NALM6 (cell line): Measurements from ENCODE around the gene IGSF3.

DNA sequence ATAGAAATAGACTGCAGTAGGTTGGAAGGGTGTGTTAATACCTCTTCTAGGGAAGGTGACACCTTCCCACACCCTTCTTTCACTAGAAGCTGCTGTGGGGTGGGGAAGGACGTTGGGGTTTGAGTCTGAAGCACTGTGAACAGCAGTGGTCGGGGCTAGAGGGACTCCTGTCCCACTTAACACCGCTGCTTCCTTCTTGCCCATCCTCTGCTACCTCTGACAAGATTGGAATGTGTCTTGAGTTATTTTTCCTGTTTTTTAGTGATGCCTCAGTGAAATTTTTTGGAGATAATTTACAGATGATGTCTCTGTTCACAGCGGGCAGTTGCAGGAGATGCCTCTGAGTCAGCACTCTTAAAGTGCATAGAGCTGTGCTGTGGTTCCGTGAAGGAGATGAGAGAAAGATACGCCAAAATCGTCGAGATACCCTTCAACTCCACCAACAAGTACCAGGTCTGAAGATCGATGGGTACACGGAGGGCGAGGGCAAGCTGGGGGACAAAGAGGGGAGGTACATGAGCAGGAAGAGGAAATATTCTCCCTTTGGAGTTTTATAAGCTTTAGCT is 19.6 kb downstream of the ATP1A1 start:
- PRO-cap, result no peak

DNA sequence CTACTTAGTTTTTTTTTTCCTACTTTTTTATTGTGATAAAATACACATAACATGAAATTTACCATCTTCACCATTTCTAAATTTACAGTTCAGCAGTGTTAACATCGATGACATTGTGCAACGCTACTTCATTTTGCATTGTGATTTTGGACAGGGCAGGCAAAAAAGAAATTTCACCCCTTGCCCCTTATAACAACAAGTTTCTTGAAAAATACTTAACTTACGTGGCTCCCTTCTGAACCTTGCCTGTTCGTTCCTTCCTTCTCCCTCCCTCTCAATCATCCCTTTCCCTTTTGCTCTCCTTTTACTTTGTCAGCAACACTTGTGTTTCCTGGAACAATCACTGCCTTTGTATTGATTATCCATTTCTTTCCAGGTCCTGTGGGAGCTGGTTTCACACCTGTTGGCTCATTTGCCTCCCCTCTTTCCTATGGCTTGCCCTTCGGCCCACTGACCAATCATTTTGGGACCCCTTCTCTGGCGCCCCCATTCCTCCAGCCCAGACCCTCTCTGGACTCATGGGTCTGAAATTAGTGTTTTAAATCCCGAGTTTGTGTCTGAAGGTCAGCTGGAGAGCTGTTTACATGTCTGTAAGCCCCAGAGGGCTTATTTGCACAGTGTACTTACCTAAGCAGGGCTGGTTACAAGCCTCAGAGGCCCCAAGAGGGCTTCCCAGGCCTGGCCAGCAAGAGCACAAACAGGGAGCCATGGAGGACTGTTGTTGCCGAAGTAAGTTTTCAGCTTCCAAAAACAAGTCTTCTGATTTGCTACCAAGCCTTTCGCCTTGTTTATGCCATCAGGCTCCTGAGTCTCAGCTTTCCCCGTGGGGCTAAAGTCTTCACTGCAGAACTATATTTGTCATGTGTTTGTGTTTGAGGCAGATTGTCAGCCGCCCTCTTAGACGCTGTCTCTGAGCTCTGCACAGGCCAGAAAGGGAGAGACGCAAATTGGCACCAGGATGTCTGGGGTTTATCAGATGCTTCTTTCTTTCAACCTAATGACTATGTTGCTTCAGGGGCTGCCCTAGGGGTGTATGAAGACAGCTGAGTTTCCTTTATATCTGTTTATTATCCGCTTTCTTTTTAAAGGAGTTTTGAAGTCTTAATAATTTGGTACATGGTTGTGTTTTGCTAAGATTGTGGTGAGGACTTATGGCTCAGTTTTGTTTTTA is 92.9 kb downstream of the ATP1A1 start:
- PRO-cap, result no peak

DNA sequence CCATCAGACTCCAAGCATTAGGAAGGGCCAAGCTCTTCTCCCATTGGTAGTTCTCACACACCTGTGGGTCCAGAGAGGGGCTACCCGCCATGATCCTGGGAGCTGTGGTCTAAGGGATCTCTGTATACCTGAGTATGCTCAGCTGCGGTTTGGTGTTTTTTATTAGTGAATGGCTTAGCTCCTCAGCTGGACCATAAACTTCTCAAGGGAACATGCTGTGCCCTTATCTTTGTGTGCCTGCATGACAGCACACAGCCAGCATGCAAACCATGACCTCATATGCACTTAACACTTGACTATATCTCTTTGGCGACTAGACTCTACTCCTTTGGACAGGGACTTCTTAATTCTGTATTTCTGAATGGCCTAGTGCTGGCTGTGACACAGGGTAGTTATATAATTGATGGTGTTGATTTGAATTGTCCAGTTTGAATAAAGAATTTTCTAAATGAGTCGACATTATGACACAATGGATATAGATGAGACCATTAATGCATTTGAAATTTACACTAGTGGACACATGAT is 94.4 kb downstream of the CD58 start:
- PRO-cap, result no peak

- PRO-cap, result no peak
Measured at GRCh38 chr1:116492361-116492785, 78.5 kb downstream of the CD58 start.

DNA sequence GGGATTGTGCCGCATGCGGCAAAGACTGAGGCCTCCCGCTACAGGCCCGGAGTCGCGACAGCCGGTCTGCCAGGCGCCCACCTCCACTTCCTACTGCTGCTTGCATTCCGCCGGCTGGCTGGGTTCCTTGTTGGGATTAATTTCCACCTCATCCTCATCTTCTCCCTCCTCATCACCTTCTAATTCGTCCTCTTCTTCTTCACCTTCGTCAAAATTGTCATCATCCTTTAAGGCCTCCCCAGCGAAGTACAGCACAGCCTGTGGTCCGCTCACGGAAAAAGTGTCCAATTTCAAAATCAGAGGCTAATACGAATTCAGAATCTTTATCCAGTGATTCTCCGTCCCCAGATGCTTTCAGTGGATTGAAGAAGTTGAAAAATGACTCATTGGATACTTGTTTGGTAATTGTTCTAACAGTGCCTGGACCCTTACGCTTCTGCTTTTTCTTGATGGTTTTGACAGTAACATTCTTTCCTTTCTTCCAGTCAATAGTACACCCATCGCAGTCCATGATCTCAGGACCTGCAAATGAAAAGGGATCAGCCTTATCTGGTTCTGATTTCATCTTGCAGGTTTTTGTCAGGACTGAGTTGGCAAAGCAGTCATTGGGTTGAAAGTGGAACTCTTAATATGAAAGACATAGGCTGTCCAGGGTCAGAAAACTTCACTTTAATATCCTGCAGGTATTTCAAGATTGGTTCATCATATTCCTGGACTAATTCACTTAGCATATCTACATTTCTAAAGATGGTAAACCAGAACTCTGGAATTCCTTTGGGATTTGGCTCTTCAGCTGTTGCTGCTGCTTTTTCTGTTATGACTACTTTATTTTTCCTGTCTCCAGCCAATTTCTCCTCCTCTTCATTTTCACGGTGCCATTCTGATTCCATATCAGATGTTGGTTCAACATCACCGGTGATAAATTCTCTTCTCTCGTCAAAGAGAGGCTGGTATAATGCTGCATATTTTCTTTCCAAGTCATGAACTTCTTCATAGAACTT is 37.7 kb downstream of the CD58 start:
- PRO-cap, result no peak

DNA sequence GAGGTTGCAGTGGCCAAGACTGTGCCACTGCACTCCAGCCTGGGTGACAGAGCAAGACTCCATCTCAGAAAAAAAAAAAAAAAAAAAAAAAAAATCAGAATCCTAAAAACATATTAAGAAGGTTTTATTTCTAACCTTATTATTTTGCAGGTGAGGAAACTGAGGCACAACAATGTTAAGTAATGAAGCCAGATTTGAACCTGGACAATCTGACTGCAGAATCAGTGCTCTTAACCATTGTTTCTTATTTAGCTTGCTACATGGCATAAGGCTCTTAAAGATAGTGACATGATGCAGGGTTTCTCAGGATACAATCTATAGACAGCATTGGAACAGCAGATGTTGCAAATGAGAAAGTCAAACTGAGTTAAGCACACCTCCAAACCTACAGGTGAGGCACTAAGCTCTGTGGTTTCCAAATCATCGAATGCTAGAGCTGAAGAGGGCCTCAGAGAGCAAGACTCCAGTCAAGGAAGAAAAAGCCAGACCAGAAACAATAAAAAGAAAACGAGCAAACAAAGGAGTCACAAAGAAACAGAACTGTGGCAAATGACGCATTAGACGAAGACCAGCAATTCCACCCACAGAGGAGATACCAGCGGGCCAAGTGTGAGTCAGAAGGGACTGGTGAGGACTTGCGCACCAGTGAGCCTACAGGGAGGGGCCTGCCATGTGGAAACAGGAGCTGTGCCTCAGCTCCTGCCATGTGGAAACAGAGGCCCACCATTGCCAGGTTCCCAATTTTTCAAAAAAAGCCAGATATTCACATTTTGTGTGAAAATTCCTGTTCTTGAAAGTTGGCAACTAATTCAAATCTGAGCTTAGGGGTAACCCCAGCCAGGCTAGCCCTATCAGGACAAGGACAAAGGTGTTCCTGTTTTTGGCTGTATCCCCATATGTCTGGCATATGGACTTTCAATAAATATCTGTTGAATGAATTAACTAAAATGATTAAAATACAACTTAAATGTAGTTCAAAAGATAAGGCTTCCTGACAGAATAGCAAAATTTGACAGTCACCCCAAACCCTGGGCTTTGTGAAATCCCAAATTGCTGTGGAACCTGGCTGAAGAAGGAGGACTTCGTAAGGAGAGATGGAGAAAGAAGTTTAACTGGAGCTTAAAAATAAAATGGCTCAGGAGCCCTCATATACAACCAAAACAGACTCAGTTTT is 14.3 kb downstream of the CD58 start:
- PRO-cap, result bidirectional peak, plus-strand start at position 527 of the sequence, minus-strand start at position 508 of the sequence; bidirectional peak, plus-strand start at position 652 of the sequence, minus-strand start at position 569 of the sequence

- PRO-cap, result bidirectional peak, plus-strand start at chr1:116559637, minus-strand start at chr1:116559553
Measured at GRCh38 chr1:116559307-116559876, 11.4 kb downstream of the CD58 start.

DNA sequence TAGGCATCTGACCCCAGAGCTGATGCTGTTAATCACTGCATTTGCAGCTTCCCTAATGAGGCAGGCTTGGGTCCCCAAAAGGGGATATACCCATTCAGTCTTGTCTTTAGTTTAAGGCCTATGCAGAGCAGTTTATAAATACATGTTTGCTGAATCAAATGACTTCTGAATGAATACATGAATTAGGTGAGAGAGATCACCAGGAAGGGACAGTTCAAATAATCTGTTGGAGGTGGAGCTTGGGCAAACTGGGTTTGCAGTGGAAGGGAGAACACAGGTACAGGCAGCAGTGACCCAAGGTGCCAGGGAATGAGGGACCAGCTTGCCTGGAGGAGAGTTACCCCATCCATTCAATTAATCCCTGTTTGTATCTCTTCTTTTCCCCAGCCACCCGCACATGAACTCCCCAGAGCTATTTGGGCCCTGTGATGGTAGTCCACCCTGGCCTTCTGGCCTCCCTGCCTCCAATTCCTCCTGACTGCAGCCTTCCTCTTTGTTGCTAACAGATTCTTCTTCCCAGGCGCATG is 1.9 kb downstream of the CD58 start:
- PRO-cap, result no peak

- PRO-cap, result bidirectional peak, plus-strand start at chr1:116667781, minus-strand start at chr1:116667761
Measured at GRCh38 chr1:116666932-116668106, at the start of gene IGSF3. IGSF3 (minus strand) TSS chr1:116667733.

DNA sequence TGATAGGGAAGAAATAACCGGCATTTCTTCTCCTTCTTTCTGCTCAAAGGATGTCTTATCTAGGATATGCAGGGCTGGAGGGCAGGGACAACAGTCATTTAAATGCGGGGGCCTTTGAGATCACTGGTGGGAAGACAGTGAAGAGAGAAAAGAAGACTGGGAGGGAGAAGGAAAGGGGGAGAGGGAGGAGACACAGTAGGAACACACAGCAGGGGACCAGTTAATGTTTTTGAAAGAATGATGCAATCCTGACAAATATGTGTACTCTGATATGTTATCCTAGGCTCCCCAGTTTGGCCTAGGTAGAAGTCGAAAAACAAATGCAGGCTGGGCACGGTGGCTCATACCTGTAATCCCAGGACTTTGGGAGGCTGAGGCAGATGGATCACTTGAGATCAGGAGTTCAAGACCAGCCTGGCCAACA is 20.1 kb upstream of the IGSF3 start:
- PRO-cap, result no peak

- PRO-cap, result no peak
Measured at GRCh38 chr1:116755231-116755651, 1.0 kb downstream of the CD2 start.

DNA sequence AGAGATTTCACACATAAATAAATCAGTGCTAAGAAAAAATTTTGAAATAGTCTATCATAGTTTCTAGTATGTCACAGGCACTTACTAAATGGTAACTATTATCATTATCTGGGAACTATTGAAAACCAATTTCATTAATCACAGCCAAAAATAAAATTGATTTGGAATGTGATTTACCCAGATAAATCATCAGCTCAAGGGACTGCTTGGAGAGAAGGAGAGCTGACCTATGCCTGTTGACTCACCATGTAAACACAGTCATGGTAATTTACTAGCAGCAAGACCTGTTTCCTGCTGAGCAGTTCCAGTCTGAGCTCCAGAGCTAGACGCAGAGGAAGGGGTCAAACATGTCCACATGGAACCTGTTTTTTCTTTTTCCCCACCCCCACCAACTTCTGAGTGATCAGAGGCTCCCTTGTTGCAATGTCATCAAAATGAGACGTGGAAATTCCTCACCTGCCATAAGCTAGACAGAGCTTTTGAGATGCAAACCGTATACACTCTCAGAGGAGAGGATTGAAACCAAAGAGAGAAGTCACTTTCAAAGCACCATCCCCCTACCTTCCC is 56.1 kb upstream of the PTGFRN start:
- PRO-cap, result no peak

DNA sequence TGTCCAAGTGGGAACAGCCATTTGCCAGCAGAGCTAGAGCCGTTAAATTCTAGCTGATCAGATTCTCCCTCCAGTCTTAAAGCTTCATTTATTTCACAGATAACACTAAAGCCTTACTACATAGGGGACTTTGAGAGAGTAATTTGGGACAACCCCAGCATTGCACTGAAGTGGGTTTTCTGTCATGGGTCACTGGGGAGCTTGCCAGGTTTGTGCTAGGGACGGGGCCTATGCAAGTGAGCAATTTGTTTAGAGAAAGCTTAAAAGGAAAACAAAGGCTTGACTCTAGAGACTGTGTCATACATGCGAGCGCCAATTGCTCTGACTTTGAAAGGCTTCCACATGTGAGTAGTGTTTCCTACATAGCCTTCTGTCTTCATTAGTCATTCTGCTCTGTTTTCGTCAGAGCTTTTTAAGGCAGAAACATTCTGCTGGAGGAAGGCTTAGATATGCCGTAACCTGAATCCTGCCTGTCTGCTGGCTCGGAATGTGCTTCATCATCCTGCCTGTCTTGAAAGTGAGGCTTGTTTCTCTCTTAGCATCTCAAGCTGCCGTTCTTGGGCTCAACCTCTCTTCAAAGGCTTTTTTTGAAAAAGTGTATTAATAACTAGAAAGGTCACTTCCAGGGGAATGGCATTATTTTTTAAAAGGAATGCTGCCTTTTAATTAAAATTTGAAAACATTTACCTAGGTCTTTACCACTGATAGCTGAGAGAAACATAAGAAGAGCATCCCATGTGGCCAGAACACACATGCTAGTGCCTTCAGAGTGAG is 28.4 kb downstream of the TRIM45 start:
- PRO-cap, result no peak

GRCh38 chr1:117172683-117173138 is 38.0 kb downstream of the VTCN1 start:
- PRO-cap, result no peak

DNA sequence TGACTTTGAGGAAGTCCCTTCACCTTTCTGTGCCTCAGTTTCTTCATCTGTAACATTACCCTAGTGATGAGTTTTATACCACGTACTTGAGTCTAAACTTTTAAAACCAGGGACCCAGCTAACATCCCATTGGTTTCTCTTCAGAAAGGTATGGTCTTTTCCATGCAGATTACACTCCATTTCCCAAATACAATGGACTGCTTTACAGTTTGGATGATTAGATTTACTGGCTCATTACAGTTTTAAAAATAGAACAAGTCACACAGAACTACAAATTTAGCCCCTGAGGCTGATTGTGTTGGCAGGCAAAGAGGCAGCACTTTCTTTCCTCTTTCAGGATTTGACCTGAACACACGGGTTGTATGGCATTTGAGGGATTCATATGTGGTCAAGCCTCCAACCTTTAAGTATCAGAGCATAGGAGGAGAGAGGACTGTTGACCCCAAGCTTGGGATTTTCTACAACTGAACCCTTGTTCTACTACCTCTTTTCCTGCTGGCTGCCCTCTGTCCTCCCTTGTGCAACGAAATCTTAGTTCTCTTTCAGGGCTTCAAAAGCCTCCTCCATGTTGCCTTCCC is 21.8 kb upstream of the VTCN1 start:
- PRO-cap, result bidirectional peak, plus-strand start at position 325 of the sequence, minus-strand start at position 199 of the sequence

DNA sequence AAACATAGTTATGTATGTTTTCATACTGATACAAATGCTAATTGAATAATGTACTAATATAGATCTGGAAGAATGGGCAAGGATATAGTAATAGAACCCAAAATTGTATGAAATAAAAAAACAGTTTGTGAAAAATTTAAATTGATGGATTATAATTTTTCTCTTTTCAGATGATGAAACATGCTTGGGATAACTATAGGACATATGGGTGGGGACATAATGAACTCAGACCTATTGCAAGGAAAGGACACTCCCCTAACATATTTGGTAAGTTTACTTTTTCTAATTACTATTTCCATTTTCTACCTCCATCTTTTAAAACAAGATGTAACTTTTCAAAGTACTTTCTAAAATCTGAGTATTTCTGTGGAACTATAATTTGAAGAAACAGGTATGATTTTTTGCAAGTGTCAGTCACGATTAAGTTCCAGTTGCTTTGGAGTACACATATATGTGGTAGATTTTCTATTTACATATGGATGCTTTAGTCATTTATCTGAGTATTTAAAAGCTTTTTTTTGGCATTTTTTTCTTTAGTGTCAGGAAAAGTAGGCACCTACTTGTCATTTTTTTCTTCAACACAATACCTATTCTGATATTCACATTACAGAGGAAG is 38.2 kb downstream of the MAN1A2 start:
- PRO-cap, result no peak

DNA sequence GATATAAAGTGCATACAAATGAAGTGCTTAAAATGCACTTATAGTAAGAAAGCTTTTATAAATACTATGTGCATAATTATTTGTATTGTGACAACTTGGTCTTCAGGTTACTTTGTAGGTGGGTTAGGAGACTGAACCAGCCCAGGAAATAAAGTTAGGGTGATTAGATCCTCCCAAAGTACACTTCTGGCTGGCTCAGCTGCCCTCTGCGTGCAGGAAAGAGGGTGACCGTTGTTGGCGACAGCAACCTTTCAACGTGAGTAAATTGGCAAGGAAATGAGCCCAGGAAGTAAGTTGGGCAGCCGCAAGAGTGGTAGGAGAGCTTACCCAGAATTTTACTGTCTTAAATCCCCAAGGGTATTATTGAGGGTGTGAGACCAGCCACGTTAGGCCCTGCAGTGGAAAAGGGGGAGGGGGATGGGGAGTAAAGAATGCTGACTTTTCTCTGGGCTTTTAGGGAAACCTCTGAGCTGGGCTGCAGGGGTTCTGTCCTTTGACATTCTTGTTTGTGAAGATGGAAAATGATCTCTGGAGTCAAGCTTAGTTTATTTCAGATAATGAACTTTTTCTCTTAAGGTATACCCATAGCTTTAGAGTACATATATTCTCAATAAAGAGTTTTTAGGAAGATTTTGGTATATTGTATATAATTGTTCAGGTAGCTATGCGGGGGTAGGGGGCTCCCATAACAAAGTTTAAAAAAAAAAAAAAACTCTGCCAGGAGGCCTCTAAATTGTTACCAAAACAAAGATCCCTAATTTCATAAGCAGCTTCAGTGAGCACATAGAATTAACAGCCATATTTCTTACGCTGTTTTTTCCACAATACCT is 1.8 kb downstream of the TENT5C start:
- PRO-cap, result no peak

- PRO-cap, result no peak
Measured at GRCh38 chr1:117630105-117630423, 24.2 kb downstream of the TENT5C start.

DNA sequence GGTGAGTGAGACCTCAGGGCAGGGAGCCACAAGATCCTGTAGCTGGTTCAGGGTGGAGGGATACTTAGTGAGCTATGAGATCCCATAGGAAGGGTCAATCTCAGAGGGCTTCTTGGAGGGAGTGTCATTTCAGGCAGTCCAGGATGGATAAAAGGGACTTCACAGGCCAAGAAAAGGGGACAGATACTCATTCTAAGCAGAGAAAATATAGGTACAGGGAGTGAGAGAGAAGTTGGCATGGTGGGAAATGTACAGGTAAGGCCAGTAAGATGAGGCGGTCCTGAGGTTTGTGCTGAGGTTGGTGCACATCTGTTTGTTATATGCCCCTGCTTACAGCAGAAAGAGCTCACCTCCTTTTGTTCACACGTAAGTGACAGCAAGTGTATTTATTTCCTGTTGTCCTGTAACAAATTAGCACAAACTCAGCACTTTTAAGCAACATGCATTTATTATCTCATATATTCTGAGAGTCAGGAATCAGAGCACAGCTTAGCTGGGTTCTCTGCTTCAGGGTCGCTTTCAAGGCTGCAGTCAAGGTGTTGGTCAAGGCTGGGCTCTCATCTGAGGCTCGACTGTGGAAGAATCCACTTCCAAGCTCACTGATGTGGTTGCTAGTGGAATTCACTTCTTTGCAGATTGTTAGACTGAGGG is 45.7 kb downstream of the TENT5C start:
- PRO-cap, result no peak

- PRO-cap, result no peak
Measured at GRCh38 chr1:117820923-117821366, 108.5 kb downstream of the GDAP2 start.